Measurements from ENCODE around the gene KDF1.

- RAMPAGE, long total RNA, result no peak
- RRBS, 2 experiments, result no CpG with 5 or more reads among the region's 10 CpGs
CAGE:
- cytosol, long polyA minus RNA, result no peak
- cytosol, long polyA plus RNA, result no peak
- long polyA plus RNA, result no peak
- nucleolus, long total RNA, result no peak
- nucleus, long polyA plus RNA, result no peak
- nucleus, long total RNA, result no peak
These were observed 31.8 kb downstream of the RPS6KA1 start for GRCh38 chr1:26561234-26561961.

DNA sequence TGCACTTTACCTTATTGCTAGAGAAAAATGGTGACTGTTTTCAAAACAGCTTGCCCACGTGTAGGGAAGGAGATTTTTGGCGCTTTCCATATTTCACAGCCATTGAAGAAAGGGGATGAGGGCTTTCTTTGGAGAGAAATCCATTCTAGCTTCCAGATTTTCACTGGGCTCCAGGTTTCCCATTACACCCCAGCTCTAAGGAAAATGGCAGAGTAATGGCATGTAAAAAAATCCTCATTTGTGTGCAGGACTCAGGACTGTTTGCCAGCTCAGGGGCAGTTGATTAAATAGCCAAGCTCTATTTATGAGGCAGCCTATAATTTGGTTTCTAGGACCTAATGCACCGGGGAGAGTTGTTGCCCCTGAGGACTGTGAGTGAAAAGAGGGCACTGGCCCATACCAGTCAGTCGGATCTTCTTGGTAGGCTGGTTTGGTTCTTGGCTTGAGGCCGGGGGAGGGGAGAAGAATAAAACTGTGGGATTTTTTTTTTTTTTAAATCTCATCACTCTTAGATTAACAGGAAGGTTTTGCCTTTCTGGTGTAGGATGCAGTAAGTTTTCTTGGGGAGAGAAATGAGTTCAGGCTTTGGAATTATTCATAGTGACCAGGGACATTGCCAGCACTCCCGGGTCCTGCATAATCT is 2.1 kb upstream of the ARID1A start:
- RAMPAGE, long total RNA, result no peak
- RRBS, 2 experiments, result 0% methylated on average over 2 of the region's 6 CpGs; no CpG with 5 or more reads in 1 of the 2 experiments
CAGE:
- cytosol, long polyA minus RNA, result no peak
- cytosol, long polyA plus RNA, result no peak
- long polyA plus RNA, result no peak
- nucleolus, long total RNA, result no peak
- nucleus, long polyA plus RNA, result no peak
- nucleus, long total RNA, result no peak

GRCh38 chr1:26705824-26706275 is 10.0 kb downstream of the ARID1A start:
- RAMPAGE, long total RNA, result no peak
- RRBS, 2 experiments, result no CpG with 5 or more reads among the region's 1 CpG
CAGE:
- cytosol, long polyA minus RNA, result no peak
- cytosol, long polyA plus RNA, result no peak
- long polyA plus RNA, result no peak
- nucleolus, long total RNA, result no peak
- nucleus, long polyA plus RNA, result no peak
- nucleus, long total RNA, result no peak

DNA sequence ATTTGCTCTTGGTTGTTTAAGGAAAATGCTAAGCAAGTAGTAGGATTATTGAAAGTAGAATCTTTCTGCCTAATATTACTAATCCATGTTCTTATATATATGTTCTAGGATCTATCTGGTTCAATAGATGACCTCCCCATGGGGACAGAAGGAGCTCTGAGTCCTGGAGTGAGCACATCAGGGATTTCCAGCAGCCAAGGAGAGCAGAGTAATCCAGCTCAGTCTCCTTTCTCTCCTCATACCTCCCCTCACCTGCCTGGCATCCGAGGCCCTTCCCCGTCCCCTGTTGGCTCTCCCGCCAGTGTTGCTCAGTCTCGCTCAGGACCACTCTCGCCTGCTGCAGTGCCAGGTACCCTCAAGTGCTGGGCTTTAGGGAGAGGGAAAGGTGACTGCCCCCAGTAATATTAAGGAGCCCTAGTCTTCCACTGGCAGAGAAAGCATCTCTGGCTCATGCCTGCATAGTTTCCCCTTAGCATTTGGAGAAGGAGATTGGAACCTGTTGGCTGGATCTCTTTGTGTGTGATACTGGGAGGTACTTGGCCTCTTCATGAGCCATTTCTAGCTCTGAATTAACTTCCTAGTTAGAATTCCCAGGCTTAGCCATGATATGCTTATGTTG is 26.9 kb upstream of the PIGV start:
- RAMPAGE, long total RNA, result no peak
- RRBS, 2 experiments, result no CpG with 5 or more reads among the region's 5 CpGs
CAGE:
- cytosol, long polyA minus RNA, result no peak
- cytosol, long polyA plus RNA, result no peak
- long polyA plus RNA, result no peak
- nucleolus, long total RNA, result no peak
- nucleus, long polyA plus RNA, result no peak
- nucleus, long total RNA, result no peak

DNA sequence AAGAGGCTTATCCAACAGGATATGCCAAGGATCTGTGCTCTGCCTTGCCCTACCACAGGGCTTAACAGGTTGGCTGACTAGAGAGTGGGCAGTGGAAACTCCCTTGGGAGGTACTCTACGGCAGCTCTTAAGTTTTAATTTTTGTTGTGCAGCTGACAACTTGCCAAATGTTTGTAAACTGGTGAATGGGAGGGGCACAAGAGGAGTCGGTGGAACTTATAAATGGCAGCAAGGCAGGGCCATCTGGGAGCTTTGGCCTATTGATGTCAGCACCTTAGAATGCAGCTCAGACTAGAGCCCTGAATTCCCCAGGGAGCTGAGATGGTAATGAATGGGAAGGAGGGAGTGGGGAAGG is 16.4 kb upstream of the PIGV start:
- RAMPAGE, long total RNA, result no peak
- RRBS, 2 experiments, result no CpG with 5 or more reads among the region's 2 CpGs
CAGE:
- cytosol, long polyA minus RNA, result no peak
- cytosol, long polyA plus RNA, result no peak
- long polyA plus RNA, result no peak
- nucleolus, long total RNA, result no peak
- nucleus, long polyA plus RNA, result no peak
- nucleus, long total RNA, result no peak

DNA sequence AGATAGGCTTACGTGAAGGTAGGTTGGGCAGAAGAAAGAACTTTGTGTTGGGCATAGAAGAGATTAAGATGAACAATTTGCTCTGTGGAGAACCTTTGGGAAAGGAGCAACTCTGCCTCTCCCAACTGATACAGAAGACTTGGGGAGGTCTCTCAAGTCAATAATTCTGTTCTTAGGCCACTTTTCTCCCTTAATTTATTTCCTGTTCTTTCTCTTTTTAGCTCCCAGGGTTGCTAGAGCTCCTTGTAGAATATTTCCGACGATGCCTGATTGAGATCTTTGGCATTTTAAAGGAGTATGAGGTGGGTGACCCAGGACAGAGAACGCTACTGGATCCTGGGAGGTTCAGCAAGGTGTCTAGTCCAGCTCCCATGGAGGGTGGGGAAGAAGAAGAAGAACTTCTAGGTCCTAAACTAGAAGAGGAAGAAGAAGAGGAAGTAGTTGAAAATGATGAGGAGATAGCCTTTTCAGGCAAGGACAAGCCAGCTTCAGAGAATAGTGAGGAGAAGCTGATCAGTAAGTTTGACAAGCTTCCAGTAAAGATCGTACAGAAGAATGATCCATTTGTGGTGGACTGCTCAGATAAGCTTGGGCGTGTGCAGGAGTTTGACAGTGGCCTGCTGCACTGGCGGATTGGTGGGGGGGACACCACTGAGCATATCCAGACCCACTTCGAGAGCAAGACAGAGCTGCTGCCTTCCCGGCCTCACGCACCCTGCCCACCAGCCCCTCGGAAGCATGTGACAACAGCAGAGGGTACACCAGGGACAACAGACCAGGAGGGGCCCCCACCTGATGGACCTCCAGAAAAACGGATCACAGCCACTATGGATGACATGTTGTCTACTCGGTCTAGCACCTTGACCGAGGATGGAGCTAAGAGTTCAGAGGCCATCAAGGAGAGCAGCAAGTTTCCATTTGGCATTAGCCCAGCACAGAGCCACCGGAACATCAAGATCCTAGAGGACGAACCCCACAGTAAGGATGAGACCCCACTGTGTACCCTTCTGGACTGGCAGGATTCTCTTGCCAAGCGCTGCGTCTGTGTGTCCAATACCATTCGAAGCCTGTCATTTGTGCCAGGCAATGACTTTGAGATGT is 8.6 kb upstream of the PIGV start:
- RAMPAGE, long total RNA, result no peak
- RRBS, 2 experiments, result no CpG with 5 or more reads among the region's 19 CpGs
CAGE:
- cytosol, long polyA minus RNA, result start-site peak on the plus strand centred at position 413 of the sequence, 43 bp wide, 62 reads
- cytosol, long polyA plus RNA, result no peak
- long polyA plus RNA, result no peak
- nucleolus, long total RNA, result no peak
- nucleus, long polyA plus RNA, result no peak
- nucleus, long total RNA, result no peak

DNA sequence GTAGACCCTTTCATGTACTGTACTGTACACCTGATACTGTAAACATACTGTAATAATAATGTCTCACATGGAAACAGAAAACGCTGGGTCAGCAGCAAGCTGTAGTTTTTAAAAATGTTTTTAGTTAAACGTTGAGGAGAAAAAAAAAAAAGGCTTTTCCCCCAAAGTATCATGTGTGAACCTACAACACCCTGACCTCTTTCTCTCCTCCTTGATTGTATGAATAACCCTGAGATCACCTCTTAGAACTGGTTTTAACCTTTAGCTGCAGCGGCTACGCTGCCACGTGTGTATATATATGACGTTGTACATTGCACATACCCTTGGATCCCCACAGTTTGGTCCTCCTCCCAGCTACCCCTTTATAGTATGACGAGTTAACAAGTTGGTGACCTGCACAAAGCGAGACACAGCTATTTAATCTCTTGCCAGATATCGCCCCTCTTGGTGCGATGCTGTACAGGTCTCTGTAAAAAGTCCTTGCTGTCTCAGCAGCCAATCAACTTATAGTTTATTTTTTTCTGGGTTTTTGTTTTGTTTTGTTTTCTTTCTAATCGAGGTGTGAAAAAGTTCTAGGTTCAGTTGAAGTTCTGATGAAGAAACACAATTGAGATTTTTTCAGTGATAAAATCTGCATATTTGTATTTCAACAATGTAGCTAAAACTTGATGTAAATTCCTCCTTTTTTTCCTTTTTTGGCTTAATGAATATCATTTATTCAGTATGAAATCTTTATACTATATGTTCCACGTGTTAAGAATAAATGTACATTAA is 6.2 kb upstream of the PIGV start:
- RAMPAGE, long total RNA, result no peak
- RRBS, 2 experiments, result no CpG with 5 or more reads among the region's 12 CpGs
CAGE:
- cytosol, long polyA minus RNA, result no peak
- cytosol, long polyA plus RNA, result no peak
- long polyA plus RNA, result no peak
- nucleolus, long total RNA, result no peak
- nucleus, long polyA plus RNA, result no peak
- nucleus, long total RNA, result no peak

- RAMPAGE, long total RNA, result no peak
- RRBS, 2 experiments, result no CpG with 5 or more reads among the region's 8 CpGs
CAGE:
- cytosol, long polyA minus RNA, result no peak
- cytosol, long polyA plus RNA, result no peak
- long polyA plus RNA, result no peak
- nucleolus, long total RNA, result no peak
- nucleus, long polyA plus RNA, result no peak
- nucleus, long total RNA, result no peak
These were observed 2.0 kb downstream of the NR0B2 start for GRCh38 chr1:26911559-26912371.

- RAMPAGE, long total RNA, result no peak
- RRBS, 2 experiments, result no CpG with 5 or more reads among the region's 1 CpG
CAGE:
- cytosol, long polyA minus RNA, result no peak
- cytosol, long polyA plus RNA, result no peak
- long polyA plus RNA, result no peak
- nucleolus, long total RNA, result no peak
- nucleus, long polyA plus RNA, result no peak
- nucleus, long total RNA, result no peak
These were observed 1.4 kb downstream of the NUDC start for GRCh38 chr1:26922948-26923260.

DNA sequence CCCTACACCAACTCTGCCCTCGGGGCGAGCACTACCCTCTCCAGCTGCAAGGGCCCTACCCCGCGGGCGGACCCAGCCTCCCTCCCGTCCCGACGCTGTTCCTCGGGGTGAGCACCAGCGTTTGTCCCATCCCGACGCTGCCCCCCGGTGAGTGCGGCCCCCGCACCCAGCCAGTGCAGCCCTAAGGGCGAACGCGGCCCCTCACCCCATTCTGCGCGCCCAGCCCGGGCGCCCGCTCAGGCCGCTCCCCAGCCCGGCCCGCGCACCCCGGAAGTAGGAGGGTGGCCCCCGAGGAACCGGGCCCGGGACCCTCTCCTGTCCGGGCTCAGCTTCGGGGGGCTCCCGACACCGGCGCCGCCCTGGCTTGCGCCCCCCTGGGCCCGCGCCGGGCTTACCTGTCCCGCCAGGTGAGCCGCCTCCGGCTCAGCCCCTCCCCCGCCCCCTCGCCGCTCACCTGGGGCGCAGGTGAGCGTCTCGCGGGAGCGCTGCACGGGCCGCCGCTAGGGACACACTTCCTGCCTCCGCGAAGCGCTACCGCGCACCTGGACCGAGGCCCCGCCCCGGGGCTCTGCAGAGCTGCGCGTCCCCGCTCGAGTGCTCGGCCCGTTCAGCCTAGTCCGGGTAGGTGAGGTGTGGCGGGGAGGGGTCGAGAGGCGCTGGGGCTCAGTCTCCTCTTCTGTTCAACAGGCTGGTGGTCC is at the start of gene KDF1:
TSS of gene KDF1 (minus strand) at position 514 of the 698 bp plus-strand sequence.
- RAMPAGE, long total RNA, result no peak
- RRBS, 2 experiments, result 2 to 5% methylated on average over 23 to 25 of the region's 73 CpGs
CAGE:
- cytosol, long polyA minus RNA, result no peak
- cytosol, long polyA plus RNA, result no peak
- long polyA plus RNA, result no peak
- nucleolus, long total RNA, result no peak
- nucleus, long polyA plus RNA, result no peak
- nucleus, long total RNA, result no peak

DNA sequence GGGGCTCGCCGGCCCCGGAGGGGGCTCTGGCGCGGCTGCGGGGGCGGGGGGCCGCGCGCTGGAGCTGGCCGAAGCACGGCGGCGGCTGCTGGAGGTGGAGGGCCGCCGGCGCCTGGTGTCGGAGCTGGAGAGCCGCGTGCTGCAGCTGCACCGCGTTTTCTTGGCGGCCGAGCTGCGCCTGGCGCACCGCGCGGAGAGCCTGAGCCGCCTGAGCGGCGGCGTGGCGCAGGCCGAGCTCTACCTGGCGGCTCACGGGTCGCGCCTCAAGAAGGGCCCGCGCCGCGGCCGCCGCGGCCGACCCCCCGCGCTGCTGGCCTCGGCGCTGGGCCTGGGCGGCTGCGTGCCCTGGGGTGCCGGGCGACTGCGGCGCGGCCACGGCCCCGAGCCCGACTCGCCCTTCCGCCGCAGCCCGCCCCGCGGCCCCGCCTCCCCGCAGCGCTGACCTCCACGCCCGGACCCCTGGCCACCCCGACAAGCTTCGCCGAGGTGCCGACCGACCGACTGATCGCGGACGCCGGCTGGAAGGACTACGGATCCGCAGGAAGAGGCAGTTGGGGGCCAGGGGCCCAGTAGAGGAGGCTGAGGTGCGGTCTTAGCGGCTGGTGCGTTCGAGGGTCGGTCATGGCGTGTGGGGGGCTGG is 657 bp downstream of the TRNP1 start:
- RAMPAGE, long total RNA, result no peak
- RRBS, 2 experiments, result 6 to 16% methylated on average over 19 to 35 of the region's 90 CpGs
CAGE:
- cytosol, long polyA minus RNA, result no peak
- cytosol, long polyA plus RNA, result no peak
- long polyA plus RNA, result no peak
- nucleolus, long total RNA, result no peak
- nucleus, long polyA plus RNA, result no peak
- nucleus, long total RNA, result no peak

GRCh38 chr1:27004737-27005213 is 7.9 kb downstream of the TENT5B start:
- RAMPAGE, long total RNA, result no peak
- RRBS, 2 experiments, result no CpG with 5 or more reads among the region's 8 CpGs
CAGE:
- cytosol, long polyA minus RNA, result no peak
- cytosol, long polyA plus RNA, result no peak
- long polyA plus RNA, result no peak
- nucleolus, long total RNA, result no peak
- nucleus, long polyA plus RNA, result no peak
- nucleus, long total RNA, result no peak

GRCh38 chr1:27033346-27033773 is 20.7 kb upstream of the TENT5B start:
- RAMPAGE, long total RNA, result no peak
- RRBS, 2 experiments, result no CpG with 5 or more reads among the region's 3 CpGs
CAGE:
- cytosol, long polyA minus RNA, result no peak
- cytosol, long polyA plus RNA, result no peak
- long polyA plus RNA, result no peak
- nucleolus, long total RNA, result no peak
- nucleus, long polyA plus RNA, result no peak
- nucleus, long total RNA, result no peak

- RAMPAGE, long total RNA, result no peak
- RRBS, 2 experiments, result no CpG with 5 or more reads among the region's 5 CpGs
CAGE:
- cytosol, long polyA minus RNA, result no peak
- cytosol, long polyA plus RNA, result no peak
- long polyA plus RNA, result no peak
- nucleolus, long total RNA, result no peak
- nucleus, long polyA plus RNA, result no peak
- nucleus, long total RNA, result no peak
These were observed 21.6 kb upstream of the TMEM222 start for GRCh38 chr1:27300267-27300953.

DNA sequence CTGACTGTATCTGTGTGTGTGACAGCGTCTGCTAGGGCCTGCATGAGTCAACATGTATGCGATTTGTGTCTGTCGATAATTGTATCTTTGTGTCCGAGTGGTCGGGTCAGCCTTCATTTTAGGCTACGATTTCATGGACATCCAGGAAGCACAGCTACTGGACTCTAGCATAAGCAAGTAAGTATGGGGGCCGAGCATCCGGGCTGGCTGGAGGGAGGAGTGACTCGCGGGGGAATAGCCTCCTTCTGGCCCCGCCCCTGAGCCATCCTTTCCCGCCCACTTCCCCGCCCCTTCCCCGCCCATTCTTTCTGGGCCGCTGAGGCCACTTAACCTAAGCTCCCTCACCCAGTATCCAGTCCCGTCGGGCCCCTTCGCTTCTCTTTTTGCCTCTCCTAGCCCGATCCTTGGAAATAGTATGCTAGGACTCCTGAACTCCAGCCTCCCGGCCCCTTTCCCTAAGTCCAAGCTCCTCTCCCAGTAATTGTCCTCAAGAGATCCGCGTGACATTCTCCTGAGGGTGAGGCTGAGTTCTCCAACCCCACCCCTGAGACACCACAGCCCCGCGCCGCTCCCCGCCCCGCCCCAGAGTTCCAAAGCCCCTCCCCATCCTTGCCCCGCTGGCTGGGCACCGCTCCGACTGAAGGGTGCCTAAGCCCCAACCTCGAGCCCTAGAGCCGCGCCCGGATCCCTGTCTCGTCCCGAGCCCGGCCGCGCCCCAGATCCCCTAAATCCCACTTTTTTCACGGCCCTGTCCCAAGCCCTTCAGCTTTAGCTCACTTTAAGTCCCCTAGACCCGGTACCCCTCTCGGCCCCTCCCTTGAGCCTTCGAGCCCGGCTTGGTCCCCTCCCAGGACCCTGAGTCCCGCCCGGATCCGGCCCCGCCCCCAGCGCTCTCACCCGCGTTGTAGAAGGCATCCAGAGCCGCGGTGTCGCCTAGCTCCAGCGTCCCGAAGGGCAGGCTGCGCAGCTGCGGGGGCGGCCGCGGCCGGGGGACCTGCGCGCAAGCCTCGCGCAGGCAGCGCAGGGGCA is 1.1 kb downstream of the MAP3K6 start:
- RAMPAGE, long total RNA, result no peak
- RRBS, 2 experiments, result 2 to 3% methylated on average over 10 of the region's 67 CpGs
CAGE:
- cytosol, long polyA minus RNA, result no peak
- cytosol, long polyA plus RNA, result no peak
- long polyA plus RNA, result no peak
- nucleolus, long total RNA, result no peak
- nucleus, long polyA plus RNA, result no peak
- nucleus, long total RNA, result no peak

DNA sequence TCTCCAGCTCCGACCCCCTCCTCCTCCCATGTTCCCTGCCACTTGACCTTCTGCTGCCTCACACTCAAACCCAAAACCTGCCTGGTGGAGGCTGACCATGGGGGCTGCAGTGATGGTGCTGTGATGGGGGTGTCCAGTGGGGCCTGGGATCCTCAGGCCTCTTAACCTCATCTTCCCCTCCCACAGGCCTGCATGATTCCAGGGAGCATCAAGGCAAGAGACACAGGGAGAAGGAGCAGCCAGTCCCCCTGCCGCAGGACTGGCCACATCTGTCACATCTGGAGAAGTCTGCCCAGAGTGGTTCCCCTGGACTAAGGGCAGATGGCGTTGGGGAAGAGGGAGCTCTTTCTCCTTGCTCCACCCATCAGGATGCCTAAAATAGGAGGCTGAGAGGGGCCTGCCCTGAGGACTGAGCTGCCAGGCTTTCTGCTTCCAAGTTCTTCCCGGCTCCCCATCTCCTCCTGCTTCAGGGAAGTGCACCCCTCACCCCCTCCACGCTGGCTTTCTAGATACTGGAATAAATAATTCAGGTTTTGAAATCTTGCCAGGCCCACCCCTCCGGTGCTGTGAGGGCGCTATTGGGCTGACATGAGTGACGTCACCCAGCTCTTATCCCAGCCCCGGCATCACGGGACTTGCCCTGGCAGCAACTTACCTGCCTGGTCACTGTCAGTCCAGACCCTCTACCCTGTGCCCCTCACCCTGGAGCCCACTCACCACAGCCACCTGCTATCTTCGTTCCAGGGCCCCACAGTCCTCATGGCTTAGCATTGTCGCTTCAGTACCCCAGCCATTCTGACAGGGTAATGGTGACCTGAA is 1.1 kb upstream of the GPR3 start:
- RAMPAGE, long total RNA, result no peak
- RRBS, 2 experiments, result 3 to 32% methylated on average over 4 of the region's 12 CpGs
CAGE:
- cytosol, long polyA minus RNA, result no peak
- cytosol, long polyA plus RNA, result no peak
- long polyA plus RNA, result no peak
- nucleolus, long total RNA, result no peak
- nucleus, long polyA plus RNA, result no peak
- nucleus, long total RNA, result no peak

DNA sequence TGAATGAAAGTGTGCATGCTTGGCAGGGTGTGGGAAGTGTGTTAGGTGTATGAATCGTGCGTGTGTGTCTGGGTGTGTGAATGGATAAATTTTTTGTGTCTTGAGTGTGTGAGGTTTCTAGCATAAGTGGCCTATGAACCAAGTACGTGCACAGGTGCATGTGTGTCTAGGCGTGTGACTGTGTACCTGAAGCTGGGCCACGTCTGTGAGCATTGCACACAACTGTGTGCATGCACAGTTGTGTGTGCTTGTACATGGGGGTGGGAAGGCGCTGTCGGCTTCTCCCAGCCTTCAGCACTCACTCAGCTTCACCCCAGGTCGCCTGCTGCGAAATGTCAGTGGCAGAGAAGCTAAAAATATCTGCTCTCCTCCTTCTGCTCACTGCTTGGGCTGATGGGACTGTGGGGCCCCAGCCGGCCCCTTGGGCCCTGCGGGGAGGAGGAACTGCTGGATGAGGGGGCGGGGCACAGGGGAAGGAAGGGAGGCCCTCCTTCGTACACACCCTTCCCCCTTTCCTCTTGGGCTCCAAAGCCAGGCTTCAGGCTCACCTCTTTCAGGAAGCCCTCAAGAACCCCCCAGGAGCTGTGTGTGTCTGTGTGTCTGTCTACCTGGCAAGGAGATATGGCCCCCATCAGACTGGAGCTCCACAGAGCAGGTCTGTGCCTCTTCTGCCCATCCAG is 35.4 kb upstream of the WASF2 start:
- RAMPAGE, long total RNA, result no peak
- RRBS, 2 experiments, result no CpG with 5 or more reads among the region's 13 CpGs
CAGE:
- cytosol, long polyA minus RNA, result no peak
- cytosol, long polyA plus RNA, result no peak
- long polyA plus RNA, result no peak
- nucleolus, long total RNA, result no peak
- nucleus, long polyA plus RNA, result no peak
- nucleus, long total RNA, result no peak

DNA sequence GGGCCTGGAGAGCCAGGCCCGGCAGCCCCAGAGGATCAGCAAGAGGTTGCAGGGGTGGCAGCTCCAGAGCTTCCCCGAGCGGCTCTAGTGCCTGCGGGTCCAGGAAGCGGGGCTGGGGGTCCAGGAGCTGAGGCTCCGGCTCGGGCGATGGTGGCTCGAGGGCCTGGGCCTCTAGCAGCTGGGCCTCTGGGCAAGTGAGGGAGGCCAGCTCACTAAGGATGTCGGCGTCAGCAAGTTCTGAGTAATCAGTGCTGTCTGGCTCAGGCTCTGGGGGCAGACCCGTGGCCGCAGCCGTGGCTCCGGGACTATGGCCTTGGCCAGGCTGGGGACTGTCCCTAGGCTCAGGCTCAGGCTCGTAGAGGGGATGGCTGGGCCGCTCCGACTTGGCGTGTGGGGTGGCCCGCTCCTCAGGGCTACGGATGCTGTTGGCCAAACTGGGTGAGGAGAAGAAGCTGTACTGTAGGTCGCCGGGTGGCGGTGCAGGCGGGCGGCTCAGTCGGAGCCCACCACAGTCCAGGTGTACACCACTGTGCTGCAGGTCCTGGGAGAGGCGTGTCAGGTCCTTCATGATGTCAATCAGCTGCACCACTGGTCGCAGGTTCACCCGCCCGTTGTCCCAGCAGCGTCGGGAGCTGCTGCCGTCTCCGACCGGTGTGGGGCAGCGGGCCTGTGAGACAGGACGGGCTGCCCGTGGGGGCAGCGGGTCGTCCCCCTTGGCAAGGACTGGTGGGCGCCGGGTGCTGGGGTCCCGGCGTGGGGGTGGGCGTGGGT is 52.6 kb downstream of the AHDC1 start:
- RAMPAGE, long total RNA, result no peak
- RRBS, 2 experiments, result 84 to 94% methylated on average over 10 to 12 of the region's 46 CpGs
CAGE:
- cytosol, long polyA minus RNA, result no peak
- cytosol, long polyA plus RNA, result no peak
- long polyA plus RNA, result no peak
- nucleolus, long total RNA, result no peak
- nucleus, long polyA plus RNA, result no peak
- nucleus, long total RNA, result no peak

GRCh38 chr1:27592479-27593207 is 11.3 kb downstream of the AHDC1 start:
- RAMPAGE, long total RNA, result no peak
- RRBS, 2 experiments, result 85 to 100% methylated on average over 2 of the region's 21 CpGs
CAGE:
- cytosol, long polyA minus RNA, result no peak
- cytosol, long polyA plus RNA, result no peak
- long polyA plus RNA, result no peak
- nucleolus, long total RNA, result no peak
- nucleus, long polyA plus RNA, result no peak
- nucleus, long total RNA, result no peak

DNA sequence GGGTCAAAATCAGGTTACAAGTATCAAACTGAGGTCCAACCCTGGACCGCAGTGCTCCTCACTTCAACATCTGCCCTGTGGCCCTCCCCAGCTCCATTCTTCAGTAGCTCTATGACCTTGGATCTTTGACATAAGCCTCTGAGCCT is 4.3 kb downstream of the FGR start:
- RAMPAGE, long total RNA, result no peak
- RRBS, 2 experiments, result no CpG with 5 or more reads among the region's 1 CpG
CAGE:
- cytosol, long polyA minus RNA, result no peak
- cytosol, long polyA plus RNA, result no peak
- long polyA plus RNA, result no peak
- nucleolus, long total RNA, result no peak
- nucleus, long polyA plus RNA, result no peak
- nucleus, long total RNA, result no peak